Measurements from ENCODE around the genes FAM133A, CENPI, HNRNPH2, ARMCX4 and ARMCX6.

- PRO-cap, result no peak
- RAMPAGE, long total RNA, 4 experiments, result no peak in any of the 4 experiments
These were observed 46.3 kb downstream of the NAP1L3 start for GRCh38 chrX:93627215-93627414.

DNA sequence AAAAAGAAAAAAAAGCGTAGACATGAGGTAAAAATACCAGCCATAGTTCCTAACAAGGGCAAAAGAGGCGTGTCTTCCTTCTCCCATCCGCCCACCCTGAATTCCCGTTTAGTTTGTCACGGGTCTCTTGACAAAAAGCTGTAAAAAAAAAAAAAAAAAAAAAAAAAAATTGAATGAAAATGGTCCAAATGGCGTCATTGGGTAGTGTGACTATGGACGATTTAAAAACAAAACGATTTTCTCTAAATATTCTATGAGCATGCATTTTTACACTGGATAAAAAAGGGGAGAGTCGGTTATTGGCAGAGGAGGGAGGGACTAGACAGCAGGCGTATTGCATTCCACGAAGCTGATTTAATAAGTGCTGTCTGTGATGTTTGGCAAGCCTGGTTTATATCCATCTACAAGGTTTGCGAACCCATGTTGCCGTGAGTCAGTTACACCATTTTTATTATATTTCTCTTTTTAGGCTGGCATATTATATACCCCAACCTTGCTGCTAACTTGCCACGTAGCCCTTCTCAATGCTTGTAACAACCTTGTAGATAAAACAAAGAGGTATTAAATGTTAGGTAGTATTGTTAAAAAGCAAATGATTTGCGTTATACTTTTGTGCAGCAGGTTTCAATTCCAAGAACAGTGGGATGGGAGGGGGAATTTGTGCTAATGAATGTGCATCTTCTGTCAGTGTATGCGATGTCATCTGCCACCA lies at the start of gene FAM133A:
Gene FAM133A (plus strand): TSS at position 360 of the 712 bp plus-strand sequence.
- PRO-cap, result no peak
- RAMPAGE, long total RNA, 4 experiments, result no peak in any of the 4 experiments

DNA sequence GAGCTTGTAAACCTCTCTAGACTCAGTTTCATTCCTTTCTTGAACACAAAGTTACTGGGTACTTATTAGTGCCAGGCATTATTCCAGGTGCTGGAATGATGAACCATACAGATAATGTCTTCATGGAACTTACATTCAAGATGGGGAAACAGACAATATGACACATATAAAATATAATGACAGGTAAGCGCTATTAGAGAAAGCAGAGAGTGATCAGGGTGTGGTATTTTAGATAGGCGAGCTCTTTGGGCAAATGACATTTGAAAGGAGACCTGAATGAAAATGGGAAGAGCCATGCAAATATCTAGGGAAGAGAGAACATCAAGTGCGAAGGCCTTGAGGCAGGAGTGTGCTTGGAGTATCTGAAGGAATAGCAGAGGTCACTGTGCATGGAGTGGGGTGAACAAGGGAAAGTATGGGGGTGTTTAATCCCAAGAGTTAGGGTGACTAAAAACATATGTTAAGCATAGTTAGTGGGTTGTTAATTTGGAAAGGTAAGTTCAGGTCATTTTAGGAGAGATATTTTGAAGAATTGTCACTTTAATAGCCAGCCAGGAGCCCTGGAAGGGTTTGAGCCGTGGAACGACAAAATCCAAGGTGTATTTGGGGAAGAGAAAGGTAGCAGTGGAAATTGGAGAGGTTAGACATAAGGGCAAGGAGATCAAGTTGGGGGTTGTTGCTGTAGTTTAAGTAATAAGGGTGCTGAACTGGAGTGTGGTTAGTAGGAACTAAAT lies 83.9 kb downstream of the DIAPH2 start:
- PRO-cap, result no peak
- RAMPAGE, long total RNA, 4 experiments, result start-site peak on the plus strand in 1 of 4 experiments, centred at position 198 of the sequence, 9 reads per replicate

DNA sequence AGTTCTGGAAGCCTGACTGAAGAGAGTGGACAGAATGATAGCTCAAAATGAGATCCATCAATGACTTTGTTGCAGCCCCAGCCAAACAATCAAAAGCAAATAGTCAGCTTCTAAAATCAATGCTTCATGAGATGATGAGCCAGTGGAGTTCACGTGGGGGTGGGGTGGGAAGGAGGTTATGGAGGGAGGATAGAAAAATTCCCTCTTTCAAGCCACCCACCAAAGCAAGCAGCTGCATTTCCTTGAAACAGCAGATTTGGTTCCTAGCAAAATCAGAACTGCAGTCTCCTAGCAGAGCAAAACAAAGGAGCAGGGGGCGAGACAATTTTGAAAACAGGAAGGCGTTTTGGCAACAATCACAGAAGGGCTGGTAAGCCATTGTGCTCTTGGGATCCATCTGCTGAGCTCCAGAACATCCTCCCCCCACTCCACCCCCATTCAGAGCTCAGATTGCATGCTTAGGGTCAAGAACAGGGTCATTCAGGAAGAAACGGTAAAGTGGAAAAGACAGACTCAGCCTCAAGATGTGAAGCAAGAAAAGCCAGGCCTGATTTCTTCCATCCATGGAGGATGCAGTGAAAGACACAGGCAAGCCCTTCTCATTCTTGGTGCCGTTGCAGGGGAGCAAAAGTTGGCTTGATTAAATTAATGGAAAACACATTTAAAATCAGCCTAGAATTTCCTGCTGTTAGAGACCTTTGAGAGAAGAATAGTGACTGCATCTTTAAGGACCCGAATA lies 7.6 kb upstream of the PCDH19 start:
- PRO-cap, result no peak
- RAMPAGE, long total RNA, 4 experiments, result no peak in any of the 4 experiments

DNA sequence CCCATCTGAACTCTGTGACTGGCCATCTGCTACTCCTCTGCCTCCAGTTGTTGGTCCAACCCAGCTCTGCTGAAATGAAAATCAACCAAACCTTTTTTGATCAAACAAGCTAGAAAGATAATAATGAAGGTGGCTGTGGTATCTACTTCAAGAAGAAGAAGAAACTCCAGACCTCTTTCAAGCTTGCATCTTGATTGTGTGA lies 66.3 kb upstream of the PCDH19 start:
- PRO-cap, result no peak
- RAMPAGE, long total RNA, 4 experiments, result no peak in any of the 4 experiments

DNA sequence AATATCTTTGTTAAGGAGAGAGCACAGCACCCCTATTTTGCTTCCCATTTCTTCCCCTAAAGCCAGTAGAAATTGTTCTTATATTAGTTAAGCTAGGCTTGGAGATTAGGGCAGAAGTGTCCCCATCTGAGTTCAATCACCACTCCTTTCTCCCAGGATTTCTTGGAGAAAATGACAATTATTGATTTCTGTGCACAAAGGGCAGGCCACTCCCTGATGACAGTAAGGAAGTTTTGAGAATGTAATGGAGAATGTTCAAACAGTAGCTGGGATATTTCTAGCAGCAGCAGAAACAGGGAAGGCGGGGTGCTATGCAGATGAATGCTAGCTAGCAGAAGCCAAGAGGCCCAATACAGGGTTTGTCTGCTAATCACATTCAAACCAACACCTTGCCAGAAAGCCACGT lies 84.4 kb upstream of the PCDH19 start:
- PRO-cap, result unidirectional peak, plus-strand start at position 289 of the sequence
- RAMPAGE, long total RNA, 4 experiments, result no peak in any of the 4 experiments

DNA sequence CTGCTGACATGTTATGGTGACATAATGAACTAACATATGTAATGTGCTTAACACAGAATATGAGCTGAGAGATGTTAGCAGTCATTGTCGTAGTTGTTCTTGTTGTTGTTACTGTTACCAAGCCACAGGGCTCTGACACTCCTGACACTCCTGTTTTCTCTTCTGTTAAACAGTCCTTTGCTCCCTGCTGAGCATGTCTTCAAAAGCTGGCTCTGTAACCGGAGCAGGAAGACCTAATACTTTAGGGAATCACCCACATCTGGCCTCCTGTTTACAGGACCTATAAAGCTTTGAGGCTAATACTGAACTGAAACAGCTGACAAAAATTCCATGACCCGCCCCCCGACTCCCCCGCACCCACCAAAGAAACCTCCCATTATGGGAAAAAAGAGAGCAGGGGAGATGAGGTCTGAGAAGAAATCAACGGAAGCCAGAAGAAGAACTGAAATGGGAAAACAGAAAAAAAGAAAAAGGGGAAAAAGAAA lies 5.1 kb downstream of the SRPX2 start:
- PRO-cap, result unidirectional peak, minus-strand start at position 266 of the sequence; bidirectional peak, plus-strand start outside the sequence, minus-strand start at position 422 of the sequence
- RAMPAGE, long total RNA, 4 experiments, result no peak in any of the 4 experiments

- PRO-cap, result bidirectional peak, plus-strand start at chrX:100649640, minus-strand start at chrX:100649445; bidirectional peak, plus-strand start at chrX:100650020, minus-strand start at chrX:100649921; bidirectional peak, plus-strand start at chrX:100650339, minus-strand start at chrX:100650041
- RAMPAGE, long total RNA, 4 experiments, result start-site peak on the plus strand in 1 of 4 experiments, at chrX:100650032-100650196 at its widest, 5 reads per replicate
These were observed 5.7 kb downstream of the SRPX2 start for GRCh38 chrX:100649509-100650279.

GRCh38 chrX:100745800-100746323 lies 13.9 kb upstream of the SYTL4 start:
- PRO-cap, result unidirectional peak, minus-strand start at chrX:100745928
- RAMPAGE, long total RNA, 4 experiments, result no peak in any of the 4 experiments

- PRO-cap, result unidirectional peak, plus-strand start at chrX:100746539
- RAMPAGE, long total RNA, 4 experiments, result no peak in any of the 4 experiments
These were observed 14.4 kb upstream of the SYTL4 start for GRCh38 chrX:100746324-100746795.

GRCh38 chrX:101079762-101080752 lies 1.4 kb downstream of the TMEM35A start:
- PRO-cap, result no peak
- RAMPAGE, long total RNA, 4 experiments, result no peak in any of the 4 experiments

DNA sequence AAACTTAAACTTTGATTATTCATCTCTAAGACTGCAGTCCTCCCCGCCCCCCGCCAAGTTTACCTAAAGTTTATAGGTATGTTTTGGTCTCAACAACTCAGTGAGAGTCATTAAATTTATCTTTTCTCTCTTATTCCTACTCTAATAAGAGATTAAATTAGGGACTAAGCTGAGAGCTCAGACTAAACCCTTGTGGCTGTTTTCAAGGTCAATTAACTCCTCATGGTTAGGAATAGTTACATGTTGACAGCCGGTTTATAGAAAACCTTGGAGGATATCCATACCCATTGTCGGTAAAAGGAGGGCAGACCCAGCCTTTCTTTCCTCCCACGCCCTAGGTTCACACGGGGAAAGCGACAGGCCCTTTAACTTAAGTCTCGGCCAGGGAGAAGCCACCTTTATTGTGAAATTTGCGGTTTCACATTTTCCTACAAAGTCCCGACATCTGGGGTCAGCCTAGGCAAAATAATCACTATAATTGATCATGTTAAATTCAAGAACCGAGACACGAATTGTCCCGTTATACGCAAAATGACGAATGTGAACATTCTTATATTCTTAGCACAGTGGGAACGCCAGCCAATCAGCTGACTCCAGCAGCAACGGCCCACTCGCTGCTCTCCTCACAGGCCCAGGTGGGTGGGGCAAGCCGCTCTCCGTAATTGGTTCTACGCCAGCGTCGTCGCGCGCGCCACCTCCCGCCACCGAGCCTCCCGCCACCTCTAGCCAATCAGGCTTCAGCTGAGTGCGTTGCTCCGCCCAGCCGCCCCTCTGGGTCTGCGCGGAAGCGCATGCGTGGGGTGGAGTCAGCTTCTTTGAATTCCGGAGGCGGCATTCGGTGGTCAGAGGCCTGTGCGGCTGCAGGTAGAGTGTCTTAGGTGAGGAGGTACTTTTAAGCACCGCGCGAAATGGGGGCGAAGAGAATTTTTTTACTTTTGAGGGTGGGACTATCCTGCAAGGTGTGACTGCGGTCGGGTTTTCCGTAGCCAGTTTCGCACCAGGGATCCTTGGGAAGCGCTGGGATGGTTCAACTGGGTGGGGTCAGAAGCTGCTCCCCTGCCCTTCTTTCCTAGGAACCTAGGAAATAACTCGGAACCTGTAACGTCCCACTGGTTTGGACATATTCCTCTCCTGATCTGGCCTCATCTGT lies at the start of gene CENPI:
Gene CENPI (plus strand): TSS at position 834 of the 1,150 bp plus-strand sequence.
- PRO-cap, result bidirectional peak, plus-strand start at position 834 of the sequence, minus-strand start at position 526 of the sequence
- RAMPAGE, long total RNA, 4 experiments, result start-site peak on the plus strand in 1 of 4 experiments, centred at position 816 of the sequence, 9 reads per replicate

DNA sequence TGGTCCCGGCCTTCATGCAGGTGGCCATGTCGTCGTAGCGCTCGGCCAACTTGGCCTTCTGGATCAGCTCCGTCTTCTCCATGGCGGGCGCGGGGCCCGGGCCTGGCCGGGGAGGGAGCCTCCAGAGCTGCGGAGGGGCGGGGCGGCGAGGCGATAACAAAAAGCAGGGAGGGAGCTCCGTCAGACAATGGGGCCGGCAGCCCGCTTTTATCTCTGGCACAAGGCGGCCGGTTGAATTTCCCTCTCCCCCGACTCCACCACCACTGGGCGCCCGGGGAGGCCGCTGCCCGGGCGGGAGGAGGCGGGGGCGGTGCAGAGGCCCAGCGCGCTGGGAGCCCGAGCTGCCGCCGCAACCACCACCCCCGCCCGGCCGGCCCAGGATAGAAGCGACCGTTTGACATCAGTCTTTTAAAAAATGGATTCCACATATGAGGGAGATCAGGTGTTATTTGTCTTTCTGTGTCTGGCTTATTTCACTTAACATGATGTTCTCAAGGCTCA lies 28.2 kb upstream of the DRP2 start:
- PRO-cap, result no peak
- RAMPAGE, long total RNA, 4 experiments, result no peak in any of the 4 experiments

- PRO-cap, result bidirectional peak, plus-strand start at chrX:101408238, minus-strand start at chrX:101407925; unidirectional peak, plus-strand start at chrX:101408453; unidirectional peak, minus-strand start at chrX:101408682
- RAMPAGE, long total RNA, 4 experiments, result start-site peak on the plus strand in 4 of 4 experiments, at chrX:101408189-101408341 at its widest, 34 to 213 reads per replicate
These were observed at the start of gene HNRNPH2 for GRCh38 chrX:101408076-101409194. HNRNPH2 (plus strand) TSS chrX:101408222.

GRCh38 chrX:101410449-101411022 lies 2.5 kb downstream of the HNRNPH2 start:
- PRO-cap, result no peak
- RAMPAGE, long total RNA, 4 experiments, result no peak in any of the 4 experiments

- PRO-cap, result bidirectional peak, plus-strand start at chrX:101485456, minus-strand start at chrX:101485351
- RAMPAGE, long total RNA, 4 experiments, result start-site peak on the plus strand in 2 of 4 experiments, at chrX:101485419-101486077 at its widest, 14 to 65 reads per replicate
These were observed at the start of gene ARMCX4 for GRCh38 chrX:101485152-101486318. ARMCX4 (plus strand) TSS chrX:101485456.

DNA sequence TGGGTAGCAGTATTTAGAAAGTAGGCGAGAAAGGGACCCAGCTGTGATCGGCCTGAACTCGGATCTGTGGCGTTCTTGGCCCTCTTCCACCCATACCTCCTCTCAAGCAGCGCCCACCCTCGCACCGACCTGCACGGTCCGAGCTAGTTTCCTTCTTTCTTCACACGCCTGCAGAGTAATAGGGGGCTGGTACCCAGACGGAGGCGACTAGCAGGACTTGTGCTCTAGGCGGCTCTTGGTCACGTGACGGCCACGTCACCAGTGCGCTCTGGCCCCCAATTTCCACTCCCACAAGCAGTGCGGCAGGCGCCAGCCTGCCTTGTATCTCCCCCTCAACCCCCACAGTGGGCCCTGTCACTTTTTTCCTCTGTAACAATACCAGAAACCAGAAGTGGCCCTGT lies at the start of gene ARMCX6:
Gene ARMCX6 (minus strand): TSS at position 245 of the 401 bp plus-strand sequence.
- PRO-cap, result unidirectional peak, minus-strand start at position 209 of the sequence
- RAMPAGE, long total RNA, 4 experiments, result start-site peak on the minus strand in 3 of 4 experiments, centred at positions 194 to 245 of the sequence, 11 to 26 reads per replicate

DNA sequence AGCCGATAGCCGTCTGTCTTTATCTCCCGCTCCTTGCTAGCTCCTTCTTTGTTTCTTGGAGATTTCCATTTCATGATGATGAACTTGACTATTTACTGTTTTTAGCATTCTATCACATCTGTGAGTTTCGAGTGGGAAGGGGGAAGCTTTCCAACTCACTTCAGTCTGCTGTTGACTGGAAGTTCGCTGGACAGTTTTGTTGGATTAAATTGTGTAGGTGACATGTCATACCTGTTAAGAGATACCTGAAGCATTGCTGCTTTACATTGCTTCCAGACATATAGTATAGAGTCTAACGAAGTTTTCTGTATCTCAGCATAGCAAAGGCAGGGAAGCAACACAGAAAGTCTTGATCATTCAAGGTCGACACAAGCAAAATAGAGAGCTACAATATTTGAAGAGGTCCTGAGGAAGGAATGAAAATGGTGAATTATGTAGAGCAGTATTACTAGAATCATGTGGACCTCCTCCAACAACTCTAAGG lies 15.3 kb downstream of the ARMCX3 start:
- PRO-cap, result no peak
- RAMPAGE, long total RNA, 4 experiments, result no peak in any of the 4 experiments

GRCh38 chrX:101638961-101640207 lies 16.4 kb downstream of the ARMCX3 start:
- PRO-cap, result no peak
- RAMPAGE, long total RNA, 4 experiments, result no peak in any of the 4 experiments

- PRO-cap, result no peak
- RAMPAGE, long total RNA, 4 experiments, result no peak in any of the 4 experiments
These were observed 813 bp downstream of the ZMAT1 start for GRCh38 chrX:101930972-101931455.

Data from Peyer's patch (tissue), 4 donors.